Myometrial cell (primary cell): ENCODE measurements around the gene RARG.

- RAMPAGE, long total RNA, result no peak
Observed at GRCh38 chr12:52522253-52523294, 2.4 kb upstream of the KRT5 start.

GRCh38 chr12:52612566-52613081 lies 5.7 kb downstream of the KRT73 start:
- RAMPAGE, long total RNA, result no peak

- RAMPAGE, long total RNA, result no peak
Observed at GRCh38 chr12:52650243-52650970, 1.6 kb downstream of the KRT2 start.

GRCh38 chr12:52847701-52848277 lies 1.0 kb downstream of the KRT78 start:
- RAMPAGE, long total RNA, result no peak

GRCh38 chr12:52870252-52870901 lies 21.6 kb upstream of the KRT78 start:
- RAMPAGE, long total RNA, result no peak

DNA sequence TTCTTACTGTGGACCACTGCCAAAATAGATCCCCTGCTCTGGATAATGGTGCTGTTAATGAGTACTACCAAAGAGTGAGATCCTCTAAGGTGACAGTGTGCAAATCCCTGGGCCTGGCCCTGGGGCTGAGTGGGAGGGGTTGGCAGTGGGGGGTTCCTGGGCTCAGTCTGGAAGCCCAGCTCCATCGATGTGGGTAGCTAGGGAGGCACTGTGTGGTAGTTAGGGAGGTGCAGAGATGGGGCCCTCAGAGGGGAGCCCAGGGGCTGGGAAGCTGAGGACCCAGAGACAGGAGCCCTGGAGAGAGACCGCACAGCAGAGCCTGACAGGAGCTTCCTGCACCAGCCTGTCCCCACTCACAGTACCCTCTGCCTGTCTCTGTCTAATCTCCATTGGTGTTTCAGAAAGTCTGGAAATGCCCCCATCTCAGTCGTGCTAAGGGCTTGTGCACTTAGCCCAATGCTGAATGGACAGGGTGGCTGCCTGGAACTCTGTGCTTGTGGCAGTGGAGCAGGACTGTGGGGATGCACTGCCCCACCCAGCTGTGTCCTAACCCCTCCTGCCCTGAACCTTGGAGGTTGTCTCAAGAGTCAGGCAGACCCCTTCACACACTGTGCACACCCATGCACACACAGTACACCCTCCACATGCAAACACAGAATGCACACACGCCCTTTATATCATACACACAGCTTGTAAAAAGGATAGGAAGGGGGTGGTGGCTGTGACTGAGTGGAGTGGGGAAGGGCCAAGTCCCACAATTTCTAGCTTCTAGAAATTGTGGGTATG lies 8.9 kb downstream of the KRT8 start:
- RAMPAGE, long total RNA, result no peak

GRCh38 chr12:52897107-52897954 lies 7.5 kb downstream of the KRT8 start:
- RAMPAGE, long total RNA, result no peak

DNA sequence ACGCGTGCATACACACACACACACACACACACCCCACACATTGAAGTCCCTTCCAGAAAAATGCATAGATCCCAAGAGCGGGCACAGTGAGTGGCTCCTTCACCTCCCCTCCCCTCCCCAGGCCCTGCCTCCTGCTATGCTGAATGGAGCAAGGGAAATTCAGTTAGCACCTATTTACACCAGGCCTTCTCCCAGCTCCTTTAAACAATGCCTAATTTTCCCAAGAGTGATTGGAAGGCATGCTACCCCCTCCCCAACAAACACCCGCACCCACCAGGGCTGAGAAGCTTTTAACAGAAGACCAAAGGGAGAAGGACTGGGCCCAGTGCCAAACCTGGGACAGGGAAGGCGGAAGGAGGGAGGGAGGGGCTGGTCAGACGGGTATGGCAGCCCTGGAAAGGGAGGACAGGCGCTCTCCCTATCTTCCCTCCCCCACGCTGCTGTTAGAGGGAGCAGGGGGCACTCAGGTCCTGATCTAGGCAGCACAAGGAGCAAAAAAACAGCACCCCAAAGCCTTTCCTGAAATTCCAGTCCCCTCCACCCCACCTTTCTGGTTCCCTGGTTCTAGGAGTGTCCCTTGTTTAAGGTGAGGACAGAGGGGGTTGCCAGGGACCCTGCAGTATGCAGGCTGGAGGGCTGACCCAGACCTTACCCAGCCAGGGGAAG lies 2.2 kb upstream of the KRT8 start:
- RAMPAGE, long total RNA, result no peak

GRCh38 chr12:52924990-52925749 lies 20.3 kb upstream of the KRT8 start:
- RAMPAGE, long total RNA, result no peak

- RAMPAGE, long total RNA, result no peak
Observed at GRCh38 chr12:52950949-52951967, 2.3 kb downstream of the KRT18 start.

GRCh38 chr12:52953026-52953841 lies 4.3 kb downstream of the KRT18 start:
- RAMPAGE, long total RNA, result no peak

- RAMPAGE, long total RNA, result no peak
Observed at GRCh38 chr12:52971540-52972033, 22.7 kb downstream of the KRT18 start.

- RAMPAGE, long total RNA, result no peak
Observed at GRCh38 chr12:52992958-52993524, 13.2 kb upstream of the EIF4B start.

DNA sequence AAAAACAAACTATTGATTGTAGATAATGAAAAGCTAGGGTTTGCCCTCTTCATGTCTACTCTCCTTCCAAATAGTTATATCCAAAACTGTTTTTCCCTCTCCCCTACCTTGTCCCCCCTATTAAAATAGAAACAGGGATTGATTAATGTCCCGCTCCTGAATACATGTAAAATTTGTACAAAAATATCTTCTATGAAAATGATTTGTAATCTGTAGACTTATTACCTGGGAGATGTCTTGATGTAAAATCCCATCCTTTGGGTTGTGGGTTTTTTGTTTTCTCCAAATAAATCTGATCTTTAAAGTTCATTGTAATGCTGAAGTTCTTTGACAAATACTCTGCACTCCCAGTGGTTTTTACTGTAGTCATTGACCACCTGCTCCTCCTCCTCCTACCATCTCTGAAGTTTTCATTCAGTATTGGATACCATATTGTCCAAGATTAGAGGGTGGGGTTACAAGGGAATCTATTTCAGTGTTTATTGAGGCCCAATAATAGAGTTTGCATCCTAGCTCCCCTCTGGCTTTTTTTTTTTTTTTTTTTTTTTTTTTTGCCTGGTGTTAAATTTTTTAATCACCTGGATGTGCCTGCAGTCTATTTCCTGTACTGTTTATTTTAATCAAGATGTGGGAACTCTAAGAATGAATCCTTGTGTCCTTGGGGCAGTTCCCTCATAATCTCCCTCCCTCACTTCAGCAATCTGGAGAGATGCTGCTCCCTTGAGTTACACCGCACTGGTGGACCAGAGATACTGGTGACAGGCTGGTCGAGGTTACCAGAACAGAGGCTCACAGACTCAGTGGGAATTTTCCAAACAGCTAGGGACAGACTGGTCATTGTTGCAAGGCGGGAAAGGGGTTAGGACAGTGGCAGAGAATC lies 7.7 kb upstream of the TNS2 start:
- RAMPAGE, long total RNA, result no peak

- RAMPAGE, long total RNA, result no peak
Observed at GRCh38 chr12:53053444-53053954, 3.6 kb downstream of the TNS2 start.

DNA sequence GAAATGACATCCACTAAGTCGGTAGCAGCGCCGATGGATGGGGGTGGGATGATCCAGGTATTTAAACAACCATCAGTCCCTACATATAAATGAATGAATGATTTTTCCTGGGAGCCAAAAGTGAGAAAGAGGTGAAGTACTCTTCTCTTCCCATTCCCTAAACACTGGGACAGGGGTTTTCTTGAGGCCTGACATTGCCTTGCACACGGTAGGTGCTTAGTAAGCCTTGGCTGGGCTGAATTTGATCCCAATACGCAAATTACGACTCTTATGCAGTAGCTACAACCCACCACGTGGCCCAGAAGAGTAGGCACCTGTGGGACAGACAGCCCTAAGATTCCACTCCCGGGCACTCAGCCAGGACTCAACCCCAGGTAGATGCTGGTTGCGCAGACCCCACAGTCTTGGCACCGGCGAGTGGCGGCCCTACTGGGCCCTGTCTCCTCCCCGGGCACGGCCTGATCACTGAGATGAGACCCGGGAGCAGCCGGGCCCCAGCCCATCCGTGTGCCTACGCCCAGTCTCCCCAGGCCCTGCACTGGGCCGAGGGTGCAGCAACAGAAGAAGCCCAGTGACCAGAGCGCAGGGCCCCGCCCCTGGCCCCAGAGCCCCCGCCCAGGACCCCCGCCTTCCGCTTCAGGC lies 449 bp downstream of the SPRYD3 start:
- RAMPAGE, long total RNA, result no peak

- RAMPAGE, long total RNA, result no peak
Observed at GRCh38 chr12:53093900-53094441, 3.5 kb upstream of the IGFBP6 start.

- RAMPAGE, long total RNA, result no peak
Observed at GRCh38 chr12:53182156-53182742, 1.5 kb upstream of the CSAD start.

DNA sequence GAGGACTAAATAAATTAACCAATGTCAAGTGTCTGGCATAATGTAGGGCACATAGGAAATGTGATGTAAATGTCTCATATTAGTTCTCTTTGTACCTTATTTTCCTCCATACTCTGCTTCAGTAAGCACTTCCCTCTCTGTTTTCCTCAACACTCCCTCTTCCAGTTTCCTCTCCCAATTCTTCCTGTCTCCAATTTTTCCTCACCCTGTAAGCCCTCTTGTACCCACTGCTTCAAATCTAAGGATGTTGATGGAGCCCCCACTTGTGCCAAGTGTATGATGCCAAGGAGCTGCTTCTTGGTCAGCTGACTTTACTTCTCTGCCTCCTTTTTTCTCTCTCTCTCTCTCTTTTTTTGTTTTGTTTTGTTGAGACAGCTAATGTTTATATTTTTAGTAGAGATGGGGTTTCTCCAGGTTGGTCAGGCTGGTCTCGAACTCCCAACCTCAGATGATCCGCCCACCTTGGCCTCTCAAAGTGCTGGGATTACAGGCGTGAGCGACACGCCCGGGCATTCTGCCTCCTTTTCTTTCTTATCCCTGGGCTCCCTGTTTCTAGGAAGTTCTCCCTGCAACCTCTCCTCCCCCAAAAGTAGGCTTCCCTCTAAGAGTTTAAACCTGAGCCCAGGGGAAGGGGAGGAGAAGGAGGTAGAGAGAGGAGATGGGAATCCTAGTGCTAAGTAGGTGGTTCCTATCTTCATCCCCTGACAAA lies 3.5 kb downstream of the RARG start:
- RAMPAGE, long total RNA, result no peak

DNA sequence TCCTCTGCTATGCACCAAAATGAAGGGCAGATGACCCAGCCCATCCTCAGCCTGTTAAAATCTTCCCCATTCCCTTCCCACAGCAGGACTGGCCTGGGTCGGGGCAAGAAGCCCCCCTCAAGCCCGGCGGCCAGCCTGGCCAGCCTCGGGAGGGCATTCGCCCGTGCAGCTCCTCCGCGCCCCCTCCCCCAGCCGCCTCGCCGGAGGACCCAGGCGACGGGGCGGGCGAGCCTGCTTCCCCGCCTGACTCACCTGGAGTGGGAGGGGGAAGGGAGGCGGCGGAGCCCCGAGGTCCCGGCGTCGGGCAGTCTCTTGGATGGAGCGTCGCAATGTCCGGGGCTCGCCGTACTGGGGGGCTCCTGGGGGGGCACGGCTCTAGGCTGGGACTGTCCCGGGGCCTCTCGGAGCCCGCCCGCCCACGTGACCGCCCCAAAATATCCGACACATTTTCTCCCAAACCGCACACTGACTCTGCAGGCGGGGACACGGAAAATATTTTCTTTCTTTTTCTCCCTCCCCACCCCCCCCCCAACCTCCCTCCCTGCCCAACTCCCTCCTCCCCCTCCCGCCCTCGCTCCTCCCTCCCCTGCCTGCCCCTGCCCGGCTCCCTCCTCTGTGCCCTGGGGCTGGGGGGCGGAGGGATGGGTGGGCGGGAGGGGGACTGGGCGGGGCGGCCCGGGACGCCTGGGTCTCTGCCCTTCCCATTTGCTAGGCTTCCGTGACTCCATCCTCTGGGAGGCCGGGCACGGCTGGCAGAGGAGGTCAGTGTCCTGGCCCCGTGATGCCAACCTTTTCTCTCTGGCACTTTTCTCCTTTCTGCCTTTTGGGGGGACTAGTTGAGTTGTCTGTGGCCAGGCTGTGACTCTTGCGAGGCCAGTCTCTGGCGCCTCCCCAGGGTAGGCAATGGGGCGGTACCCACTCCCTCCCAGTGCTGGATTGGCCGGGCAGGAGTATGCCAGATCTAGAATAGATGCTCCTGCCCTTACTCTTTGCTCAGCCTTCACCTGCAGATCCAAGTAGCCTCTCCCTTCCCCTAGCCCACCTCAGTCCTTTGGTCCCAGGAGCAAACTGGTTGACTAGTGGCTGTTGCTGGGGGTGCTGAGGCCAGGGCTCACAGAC lies at the start of gene RARG:
TSS of gene RARG (minus strand) at position 488 of the 1,119 bp plus-strand sequence.
- RAMPAGE, long total RNA, result start-site peak on the minus strand centred at position 490 of the sequence, 72 bp wide, 16 and 7 reads in 2 replicates